Mesenchymal stem cell of adipose (primary cell): Measurements from ENCODE around the gene ZWILCH.

DNA sequence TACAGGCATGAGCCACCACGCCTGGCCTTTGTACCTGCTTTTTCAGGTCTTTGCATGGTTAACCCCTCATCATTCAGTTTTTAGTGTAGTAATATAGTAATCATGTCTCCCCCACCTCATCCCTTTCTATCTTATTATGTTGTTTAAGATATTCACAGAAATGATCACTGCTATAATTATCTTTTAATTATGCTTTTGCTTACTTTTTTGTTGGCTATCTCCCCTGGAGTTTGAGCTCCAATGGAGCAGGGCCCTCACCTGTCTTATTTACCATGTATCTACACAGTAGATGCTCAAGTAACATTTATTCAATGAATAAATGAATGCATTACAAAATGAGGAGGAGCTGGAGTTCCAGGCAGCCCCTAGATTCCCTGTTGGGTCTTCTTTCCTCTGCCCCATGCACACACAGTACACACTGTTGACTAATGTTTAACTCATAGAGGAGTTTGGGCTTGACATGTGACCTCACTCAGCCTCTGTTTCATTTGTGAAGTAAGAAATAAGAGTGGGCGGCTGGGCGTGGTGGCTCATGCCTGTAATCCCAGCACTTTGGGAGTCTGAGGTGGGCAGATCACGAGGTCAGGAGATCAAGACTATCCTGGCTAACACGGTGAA is 1.1 kb upstream of the SLC51B start:
- CAGE, long polyA plus RNA: no peak

GRCh38 chr15:65049135-65050083 is 4.2 kb downstream of the SLC51B start:
- CAGE, long polyA plus RNA: no peak

- CAGE, long polyA plus RNA: no peak
Measured at GRCh38 chr15:65085232-65085929, 8.8 kb downstream of the KBTBD13 start.

GRCh38 chr15:65196532-65197116 is 11.5 kb upstream of the CLPX start:
- CAGE, long polyA plus RNA: no peak

DNA sequence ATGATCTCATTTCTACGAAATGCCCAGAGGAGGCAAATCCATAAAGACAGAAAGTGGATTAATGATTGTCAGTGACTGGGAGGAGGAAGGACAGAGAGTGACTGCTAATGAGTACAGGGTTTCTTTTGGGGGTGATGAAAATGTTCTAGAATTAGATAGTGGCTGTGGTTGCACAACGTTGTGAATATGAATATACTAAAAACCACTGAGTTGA is 11.1 kb downstream of the IGDCC4 start:
- CAGE, long polyA plus RNA: no peak

DNA sequence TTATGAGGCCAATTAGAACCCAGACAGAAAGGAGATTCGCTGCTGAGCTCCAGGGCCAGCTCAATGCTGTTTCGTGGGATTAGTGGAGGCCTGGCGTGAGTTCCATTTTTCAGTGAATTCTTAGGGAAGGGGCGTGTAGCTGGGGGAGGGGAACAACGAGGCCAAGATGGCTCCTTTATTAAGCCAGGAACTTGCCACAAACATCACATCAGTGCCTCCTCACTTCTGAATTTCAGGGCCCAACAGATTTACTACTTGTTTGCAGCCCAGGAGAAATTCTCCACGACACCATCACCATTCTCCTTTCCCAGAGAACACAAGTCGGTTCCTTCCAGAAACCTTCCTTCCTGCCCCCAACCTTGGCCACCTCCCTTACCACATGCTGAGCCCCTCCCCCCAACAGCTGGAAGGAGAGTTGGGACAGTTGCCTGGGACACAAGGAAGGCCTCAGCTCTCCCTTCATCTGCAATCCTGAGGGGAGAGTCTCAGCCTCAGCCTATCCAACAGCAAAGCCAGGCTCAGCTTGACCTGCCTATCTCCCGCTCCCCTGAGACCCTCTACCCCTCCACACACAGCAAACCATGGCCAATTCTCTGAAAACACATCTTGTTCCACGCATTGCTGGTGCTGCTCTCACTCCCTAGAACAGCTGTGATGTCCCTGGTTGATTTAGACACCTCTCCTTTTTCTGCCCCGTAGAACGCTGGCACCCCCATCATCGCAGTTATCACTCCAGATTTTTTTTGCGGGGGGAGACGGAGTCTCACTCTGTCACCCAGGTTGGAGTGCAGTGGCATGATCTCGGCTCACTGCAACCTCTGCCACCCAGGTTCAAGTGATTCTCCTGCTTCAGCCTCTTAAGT is 5.7 kb downstream of the IGDCC4 start:
- CAGE, long polyA plus RNA: no peak

GRCh38 chr15:65733647-65734245 is 58.3 kb downstream of the DENND4A start:
- CAGE, long polyA plus RNA: no peak

DNA sequence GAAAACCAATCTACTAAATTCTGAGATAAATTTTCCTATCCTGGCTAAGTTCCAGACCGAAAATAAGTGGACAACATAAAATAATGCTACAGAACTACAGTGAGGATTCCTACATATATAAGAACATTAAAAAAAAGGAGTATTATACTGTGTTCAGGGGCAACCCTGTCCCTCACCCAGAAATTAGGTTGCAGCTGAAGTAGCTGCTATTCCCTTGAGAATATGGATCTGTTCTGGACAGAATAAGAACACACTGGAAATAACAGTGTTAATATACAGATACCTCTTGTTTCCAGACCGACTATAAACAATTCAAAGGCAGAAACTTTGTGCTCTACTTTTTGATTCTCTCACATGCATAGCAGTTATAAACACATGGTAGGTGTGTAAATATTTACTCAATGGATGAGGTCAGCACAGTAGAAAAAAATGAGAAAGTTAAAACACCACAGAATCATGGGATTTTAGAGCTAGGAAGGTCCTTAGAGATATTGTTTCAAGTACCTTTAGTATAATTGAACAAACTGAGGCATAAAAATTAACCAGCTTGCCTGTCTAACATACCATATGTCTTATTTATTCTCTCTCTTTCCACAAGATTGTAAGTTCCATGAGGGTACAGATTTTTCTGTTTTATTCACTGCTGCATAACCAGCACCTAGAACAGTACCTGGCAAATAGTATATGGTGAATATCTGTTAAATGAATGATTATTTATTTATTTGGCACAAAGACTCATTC is 25.2 kb downstream of the DENND4A start:
- CAGE, long polyA plus RNA: no peak

GRCh38 chr15:66386159-66386493 is 586 bp upstream of the MAP2K1 start:
- CAGE, long polyA plus RNA: no peak

- CAGE, long polyA plus RNA: no peak
Measured at GRCh38 chr15:66387711-66387791, 839 bp downstream of the MAP2K1 start.

DNA sequence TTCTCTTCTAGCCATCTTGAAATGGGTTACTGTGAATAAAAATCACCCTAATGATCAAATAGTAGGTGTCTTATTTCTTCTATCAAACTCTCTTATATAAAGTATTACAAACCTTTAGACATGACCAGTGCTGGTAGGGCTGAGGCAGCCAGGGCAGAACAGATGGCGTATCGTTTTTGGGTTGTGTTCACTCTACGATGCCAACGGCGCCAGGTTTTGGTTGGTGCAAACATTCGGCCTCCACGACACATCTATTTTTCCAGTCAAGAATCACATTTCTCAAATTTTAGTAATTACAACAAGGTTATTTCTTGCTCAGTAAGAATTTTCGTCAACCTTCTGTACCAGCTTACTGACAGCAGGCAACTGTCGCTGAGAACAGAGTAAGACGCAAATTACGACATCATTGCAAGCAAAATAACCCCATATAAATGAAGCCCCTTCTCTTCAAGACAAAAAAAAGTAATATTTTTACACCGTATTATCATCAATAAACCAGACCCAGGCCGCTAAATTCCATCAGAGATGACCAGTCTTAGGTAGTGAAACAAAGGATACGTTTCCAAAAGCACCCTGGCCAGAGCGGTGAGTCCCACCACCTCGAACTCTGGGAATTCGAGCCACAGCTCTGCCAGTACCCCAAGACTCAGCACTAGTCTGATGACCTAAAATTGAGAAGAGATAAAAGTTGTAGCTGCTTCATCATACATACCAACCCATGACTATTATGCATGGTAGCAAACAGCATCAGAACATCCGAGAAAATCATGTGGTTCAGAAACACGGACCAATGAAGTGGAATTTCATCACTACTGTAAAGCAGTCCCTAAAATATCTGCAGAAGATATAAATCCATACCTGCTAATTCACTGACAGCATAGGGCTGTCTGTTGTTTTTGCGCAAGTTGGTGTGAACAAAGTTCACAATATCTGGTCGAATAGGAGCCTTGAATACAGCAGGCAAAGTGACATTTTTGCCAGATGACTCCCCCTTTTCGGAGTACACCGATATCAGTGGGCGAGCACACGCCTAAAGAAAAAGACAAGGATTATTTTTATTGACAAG is 1.8 kb downstream of the RPL4 start:
- CAGE, long polyA plus RNA: no peak

GRCh38 chr15:66504986-66505823 is at the start of gene ZWILCH:
ZWILCH (plus strand) TSS chr15:66505326.
- CAGE, long polyA plus RNA: no peak

- CAGE, long polyA plus RNA: no peak
Measured at GRCh38 chr15:66703281-66703541, 1.2 kb downstream of the SMAD6 start.

- CAGE, long polyA plus RNA: no peak
Measured at GRCh38 chr15:66718672-66719244, 16.7 kb downstream of the SMAD6 start.

DNA sequence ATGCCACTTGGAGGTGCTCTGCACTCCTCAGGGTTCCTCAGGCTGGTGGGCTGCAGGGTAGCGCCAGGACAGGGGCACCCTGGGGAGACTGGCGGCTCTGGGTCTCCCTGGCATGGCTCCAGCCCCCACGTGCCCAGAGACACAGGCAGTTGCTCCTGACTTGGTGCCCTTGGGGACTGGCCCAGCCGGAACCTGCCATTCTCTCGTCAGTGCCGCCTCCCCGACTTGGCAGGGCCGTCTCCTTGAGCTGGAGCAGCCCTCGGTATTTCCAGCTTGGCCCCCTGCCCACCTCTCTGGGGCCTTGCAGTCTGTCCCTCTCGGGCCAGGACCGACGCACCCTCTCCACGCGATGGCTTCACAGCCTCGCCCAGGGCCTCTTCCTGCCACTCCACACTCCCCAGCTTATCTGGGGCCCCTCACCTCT is 61.2 kb downstream of the SMAD6 start:
- CAGE, long polyA plus RNA: no peak

GRCh38 chr15:66770192-66770908 is 68.3 kb downstream of the SMAD6 start:
- CAGE, long polyA plus RNA: no peak

- CAGE, long polyA plus RNA: no peak
Measured at GRCh38 chr15:67033454-67033921, 31.9 kb upstream of the SMAD3 start.

- CAGE, long polyA plus RNA: no peak
Measured at GRCh38 chr15:67033922-67034344, 31.5 kb upstream of the SMAD3 start.

GRCh38 chr15:67085201-67086375 is 20.2 kb downstream of the SMAD3 start:
- CAGE, long polyA plus RNA: no peak

GRCh38 chr15:67103077-67104099 is 38.0 kb downstream of the SMAD3 start:
- CAGE, long polyA plus RNA: no peak